ENCODE data around the genes HELT, C4orf47 and TLR3.

DNA sequence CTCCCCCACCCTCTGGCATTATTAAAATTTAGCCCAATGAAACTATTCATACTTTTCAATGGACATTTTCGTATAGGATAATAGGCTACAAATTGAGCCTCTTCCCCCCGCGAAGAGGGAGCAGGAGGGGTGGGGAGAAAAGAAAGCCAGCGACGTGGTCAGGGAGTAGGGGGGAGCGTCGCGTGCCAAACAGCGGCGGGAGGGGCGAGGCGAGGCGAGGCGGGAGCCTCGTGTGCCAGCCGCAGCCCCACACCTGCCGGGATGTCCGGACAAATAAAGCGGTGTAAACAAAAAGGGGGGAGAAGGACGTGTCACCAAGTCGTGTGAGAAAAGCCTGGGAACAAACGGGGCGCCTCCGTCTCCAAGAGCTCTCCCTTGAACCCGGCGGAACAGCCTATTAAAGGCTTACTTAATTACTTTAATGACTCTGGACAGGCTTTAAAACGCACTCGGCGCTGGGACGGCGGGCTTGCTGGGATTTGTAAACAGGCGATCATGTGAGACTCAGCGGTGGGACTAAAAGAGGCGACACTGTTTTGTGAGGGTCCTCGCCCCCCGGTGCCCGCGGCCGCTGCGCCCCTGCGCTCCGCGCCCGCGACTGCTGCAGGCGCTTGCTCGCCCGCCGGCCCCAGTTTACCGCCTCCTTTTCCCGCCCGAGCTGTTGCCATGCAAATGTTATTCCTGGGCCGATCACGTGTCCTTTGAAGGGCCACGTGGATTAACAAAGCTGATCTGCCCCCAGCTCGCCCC lies at the start of gene HELT:
Gene HELT, plus strand, starts transcription at position 572 of the 750 bp plus-strand sequence.
- RRBS = no CpG with 5 or more reads among the region's 56 CpGs

- RRBS = no CpG with 5 or more reads among the region's 18 CpGs
Observed at GRCh38 chr4:185018669-185019009, 349 bp downstream of the HELT start.

GRCh38 chr4:185019280-185019935 lies 1.1 kb downstream of the HELT start:
- RRBS = 76% methylated on average over 5 of the region's 49 CpGs

DNA sequence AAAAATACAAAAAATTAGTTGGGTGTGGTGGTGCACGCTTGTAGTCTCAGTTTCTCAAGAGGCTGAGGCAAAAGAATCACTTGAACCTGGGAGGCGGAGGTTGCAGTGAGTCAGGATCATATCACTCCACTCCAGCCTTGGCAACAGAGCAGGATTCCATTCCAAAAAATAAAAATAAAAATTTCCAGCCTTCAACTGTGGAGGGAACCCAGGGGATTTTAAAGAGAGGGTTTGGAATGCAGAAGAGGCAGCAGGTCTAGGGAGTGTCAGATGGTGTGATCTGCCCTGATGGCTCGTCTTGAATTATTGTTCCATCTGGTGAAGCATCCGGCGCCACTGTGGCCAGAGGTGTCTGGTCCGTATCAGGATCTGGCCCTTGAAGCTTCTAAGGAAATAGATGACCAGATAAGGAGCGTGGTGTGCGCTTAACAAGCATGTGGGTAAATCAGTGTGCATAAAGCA lies 51.6 kb downstream of the LRP2BP start:
- RRBS = no CpG with 5 or more reads among the region's 8 CpGs

DNA sequence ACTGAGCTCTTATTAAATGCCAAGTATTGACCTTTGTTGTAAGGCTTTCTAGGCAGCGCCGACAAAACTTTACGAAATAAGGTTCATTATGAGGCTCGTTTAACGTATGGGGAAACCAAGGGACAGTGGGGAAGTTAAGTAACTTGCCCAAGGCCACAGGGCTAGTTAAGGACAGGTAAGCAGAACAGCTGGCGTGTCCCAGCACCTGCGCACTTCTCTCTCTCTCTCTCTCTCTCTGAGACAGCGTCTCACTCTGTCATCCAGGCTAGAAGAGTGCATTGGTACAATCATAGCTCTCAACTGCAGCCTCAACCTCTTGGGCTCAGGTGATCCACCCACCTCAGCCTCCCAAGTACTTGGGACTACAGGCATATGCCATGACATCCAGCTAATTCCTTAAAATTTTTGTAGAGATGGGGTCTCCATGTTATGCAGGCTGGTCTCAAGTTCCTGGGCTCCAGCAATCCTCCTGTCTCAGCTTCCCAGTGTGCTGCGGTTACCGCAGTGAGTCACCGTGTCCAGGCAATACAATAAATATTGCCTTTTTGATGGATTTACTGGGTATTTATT lies 16.0 kb downstream of the LRP2BP start:
- RRBS = no CpG with 5 or more reads among the region's 11 CpGs

DNA sequence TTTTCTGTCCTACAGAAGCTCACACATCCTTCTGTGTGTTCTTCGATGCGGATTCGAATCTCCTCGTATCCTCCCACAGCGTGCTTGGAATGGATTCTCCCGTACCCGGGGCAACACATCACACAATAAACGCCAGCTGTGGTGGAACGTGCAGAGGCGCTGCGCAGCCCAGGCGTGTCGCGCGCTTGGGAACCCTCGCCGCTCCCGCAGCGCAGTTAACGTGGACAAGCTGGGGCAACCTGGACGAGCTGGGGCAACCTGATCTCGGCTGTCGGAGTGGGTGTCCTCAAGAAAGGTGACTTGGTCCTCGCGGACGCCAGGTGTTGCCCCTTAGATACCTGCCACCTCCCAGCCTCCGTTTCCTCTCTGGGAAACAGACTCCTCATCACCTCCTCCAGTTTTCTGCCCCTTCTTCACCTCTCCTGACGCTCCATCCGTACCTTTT lies at the start of gene C4orf47:
Gene C4orf47, plus strand, starts transcription at position 153 of the 445 bp plus-strand sequence.
- RRBS = no CpG with 5 or more reads among the region's 29 CpGs

DNA sequence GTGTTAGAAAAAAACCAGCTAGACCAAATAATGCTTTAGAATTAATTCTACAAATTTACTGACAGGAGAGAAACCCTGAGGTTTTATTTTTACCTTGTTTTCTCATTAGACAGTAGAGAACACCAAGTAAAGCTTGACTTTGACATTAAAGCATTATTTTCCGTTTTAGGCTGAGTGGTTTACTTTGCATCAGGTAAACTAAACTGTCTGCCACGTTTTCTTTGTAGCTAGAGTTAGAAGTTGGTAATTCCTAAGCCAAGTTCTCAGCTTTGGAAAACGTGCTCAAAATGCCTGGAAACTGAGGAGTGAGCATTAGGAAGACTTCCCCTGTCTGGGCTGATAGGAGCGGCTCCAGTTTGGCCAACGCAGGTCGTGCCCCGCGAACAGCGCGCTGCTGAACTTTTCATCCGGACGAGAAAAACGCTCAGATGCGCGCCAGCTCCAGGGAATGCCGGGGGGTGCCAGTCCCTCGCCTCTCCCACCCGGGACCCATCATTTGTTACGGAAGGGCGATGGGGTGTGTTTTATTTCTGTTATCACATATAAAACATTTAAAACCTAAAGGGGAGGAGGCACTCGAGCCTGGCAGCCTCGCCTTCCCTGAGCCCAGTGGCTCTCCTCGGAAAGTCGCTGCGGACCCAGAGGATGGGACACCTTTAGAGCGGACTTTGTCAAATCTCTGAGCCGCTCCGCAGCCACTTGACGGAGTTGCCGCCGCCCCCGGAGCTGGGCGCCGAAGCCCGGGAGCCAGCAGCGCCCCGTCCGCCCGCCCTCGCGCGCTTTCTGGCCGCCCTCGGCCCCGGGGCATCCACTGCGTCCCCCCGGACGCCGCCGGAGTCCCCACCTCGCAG lies 616 bp downstream of the PDLIM3 start:
- RRBS = 80% methylated on average over 16 of the region's 51 CpGs

DNA sequence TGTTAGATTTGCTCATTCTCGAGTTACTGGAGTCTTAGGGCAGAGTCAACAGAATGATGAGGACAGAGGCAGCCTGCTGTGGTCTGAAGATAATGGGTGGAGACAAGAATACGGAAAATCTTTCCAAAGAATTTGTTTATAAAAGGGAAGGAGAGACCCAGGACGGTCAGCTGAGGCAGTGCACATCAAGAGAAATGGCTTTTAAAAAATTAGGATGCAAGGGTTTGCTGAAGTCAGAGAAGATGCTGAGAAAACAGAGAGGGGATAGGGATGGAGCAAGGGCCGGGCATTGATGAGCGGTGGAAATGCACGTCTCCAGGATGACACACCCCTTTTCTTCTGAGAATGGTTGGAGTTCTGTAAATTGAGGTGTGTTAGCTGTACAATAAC lies 4.4 kb upstream of the PDLIM3 start:
- RRBS = no CpG with 5 or more reads among the region's 6 CpGs

GRCh38 chr4:185567856-185568200 lies 32.5 kb upstream of the PDLIM3 start:
- RRBS = no CpG with 5 or more reads among the region's 5 CpGs

- RRBS = no CpG with 5 or more reads among the region's 11 CpGs
Observed at GRCh38 chr4:185576484-185577213, 41.3 kb upstream of the PDLIM3 start.

DNA sequence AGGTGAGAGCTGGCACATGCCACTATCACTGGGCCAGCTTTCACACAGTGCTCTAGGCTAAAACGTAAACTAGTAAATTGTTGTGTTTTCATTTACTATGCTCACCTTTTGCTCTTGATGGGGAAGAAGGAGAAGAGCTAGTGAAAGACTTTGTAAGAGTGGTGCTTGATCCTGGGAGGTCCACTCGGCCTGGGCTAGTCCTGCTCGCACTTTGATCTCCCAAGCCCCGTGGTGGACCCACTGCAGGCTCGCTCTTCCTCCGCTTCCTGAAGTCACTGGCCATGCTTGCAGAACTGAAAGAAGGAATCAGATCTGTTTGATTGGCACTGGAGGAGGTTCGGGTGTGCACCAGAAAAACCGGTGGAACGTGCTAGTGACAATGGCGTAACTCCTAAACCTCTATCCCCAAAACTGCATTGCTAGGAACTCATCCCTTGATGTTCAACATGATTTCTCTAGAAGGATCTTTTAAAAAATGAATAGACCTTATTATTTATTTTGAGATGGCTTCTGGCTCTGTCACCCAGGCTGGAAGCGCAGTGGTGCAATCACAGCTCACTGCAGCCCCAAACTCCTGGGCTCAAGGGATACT lies 91.5 kb upstream of the PDLIM3 start:
- RRBS = no CpG with 5 or more reads among the region's 11 CpGs

DNA sequence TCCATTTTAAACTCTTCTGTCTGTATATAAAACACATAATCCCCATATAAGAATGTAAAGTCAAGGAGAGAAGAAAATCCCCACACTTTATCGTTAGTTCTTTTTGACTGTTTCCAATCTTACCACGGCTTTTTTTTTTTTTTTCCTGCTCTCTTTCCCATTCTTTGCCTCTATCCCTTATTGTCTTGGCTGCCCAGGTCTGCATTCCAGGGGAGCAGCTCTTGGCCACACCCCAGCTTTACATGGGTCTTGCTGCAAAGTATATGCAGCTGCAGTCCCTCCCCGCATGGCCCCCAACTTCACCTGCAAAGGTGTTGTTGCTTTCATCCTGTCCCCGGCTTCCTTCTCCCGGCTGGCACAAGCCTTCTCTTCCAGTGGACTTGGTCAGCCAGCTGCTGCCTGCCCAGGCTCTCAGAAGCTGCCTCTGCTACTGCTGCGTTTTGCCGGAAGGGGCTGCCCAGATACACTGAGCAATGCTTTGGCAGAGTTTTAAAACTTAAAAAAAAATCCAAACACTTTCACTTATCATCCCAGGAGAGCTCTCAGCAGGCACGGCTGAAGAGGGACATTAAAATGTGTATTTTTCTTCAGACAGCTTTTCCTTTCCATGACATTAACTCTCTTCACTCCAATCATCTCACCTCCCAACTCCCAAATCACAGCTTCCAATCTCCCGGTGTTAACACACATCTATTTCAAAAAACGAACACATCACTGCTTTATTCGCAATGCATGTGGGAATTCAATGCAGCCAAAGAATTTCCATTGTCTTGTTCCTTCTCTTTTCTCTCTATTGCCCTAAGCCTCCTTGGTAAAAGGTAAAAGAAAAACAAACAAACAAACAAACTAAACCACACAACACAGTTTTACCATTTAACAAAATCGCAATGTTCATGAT lies 121.3 kb upstream of the PDLIM3 start:
- RRBS = 56% methylated on average over 3 of the region's 12 CpGs

DNA sequence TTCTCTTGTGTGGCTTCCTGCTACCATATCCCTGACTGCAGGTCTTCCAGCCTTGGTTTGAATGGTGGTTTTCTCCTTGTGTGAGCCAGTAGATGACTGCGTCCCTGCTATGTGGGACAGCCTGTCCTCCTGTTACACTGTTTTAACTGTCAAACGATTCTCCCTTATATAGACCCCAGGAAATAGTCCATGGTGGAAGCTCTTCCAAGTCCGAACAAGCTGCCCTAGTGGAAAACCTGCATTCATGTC lies 126.2 kb upstream of the PDLIM3 start:
- RRBS = no CpG with 5 or more reads among the region's 3 CpGs

- RRBS = no CpG with 5 or more reads among the region's 20 CpGs
Observed at GRCh38 chr4:185709848-185711188, 101.7 kb downstream of the SORBS2 start.

DNA sequence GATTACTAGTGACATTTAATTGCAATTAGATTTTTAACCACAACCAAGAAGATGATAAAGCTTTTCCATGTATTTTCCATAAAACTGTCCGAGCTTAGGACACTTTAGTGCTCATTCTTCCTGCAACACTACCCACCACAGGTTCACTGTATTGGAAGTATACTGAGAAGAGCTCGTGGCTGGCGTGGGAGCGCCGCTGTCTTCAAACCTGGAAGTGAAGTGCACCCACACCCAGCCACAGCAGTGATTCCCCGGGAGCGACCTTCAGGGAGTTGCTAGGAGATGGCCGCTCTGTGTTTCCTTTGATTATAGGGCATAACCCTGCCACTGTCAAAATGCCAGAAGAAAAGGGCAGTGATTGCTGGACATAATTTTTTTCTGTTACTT lies 95.0 kb downstream of the SORBS2 start:
- RRBS = no CpG with 5 or more reads among the region's 8 CpGs

DNA sequence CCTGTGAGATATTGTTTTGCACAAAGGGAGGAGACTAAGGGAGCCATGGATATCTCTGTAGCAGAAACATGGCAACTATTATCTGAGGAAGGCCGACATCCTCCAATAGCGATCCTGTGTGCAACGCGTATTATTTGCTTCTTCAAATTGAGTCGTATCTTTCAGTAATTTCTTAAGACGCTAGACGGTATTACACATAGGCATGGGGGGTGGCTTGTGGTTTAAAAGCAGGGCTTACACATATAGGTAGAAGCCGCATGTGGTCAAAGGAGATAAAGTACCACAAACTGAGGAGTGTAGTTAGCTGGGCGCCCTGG lies 94.7 kb downstream of the SORBS2 start:
- RRBS = no CpG with 5 or more reads among the region's 9 CpGs

DNA sequence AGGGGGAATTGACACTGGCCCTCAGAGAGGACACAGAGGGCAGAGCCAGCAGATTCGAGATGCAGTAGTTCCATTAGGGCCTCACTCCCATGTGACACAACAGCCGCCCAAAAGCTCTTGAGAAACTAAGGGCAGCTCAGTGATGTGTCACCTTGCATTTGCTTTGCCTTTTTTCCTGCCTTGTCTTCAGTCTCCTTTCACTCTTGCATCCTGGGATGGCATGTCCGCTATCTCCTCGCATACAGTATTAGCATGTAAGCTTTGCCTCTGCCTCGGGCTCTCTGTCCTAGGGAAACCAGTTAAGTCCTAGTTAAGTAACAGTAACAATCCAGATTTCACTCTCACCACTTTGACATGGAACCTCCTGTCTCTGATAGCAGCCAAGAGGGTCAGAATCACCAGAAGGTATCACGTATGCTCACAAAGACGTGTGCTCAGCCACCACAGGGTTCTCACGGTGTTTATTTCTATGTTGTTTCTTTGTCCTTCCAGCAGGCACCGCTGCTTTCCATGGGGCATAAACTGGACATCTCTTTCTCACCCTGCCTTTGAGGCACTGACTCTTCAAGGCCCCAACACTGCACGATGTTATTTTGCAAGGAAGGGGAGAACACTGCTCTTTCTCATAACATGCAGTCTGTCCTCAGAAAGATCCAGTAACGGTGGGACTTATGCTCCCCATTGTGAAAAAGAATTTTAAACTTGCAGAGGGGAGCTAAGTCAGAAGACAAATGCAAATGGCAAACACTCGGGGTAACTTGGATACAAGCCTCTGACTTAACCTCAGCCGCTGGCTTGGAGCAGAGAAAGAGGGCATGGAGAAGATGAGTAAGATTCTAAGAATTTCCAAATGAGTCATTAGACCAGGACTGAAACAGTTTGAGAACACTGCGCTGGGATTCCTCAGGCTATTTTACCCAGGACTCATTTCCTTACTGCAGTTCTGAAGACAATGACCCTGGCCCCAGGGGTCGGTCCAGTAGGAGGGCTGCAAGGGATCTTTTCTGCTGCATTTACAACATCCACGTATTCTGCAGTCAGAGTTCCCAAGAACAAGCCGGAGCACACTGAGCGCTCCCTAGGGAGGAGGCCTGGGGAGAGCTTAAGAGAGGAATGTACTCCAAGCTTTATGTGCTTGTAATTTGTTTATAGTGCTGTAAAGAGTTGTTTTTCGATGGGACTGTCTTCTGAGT lies 26.9 kb upstream of the SORBS2 start:
- RRBS = no CpG with 5 or more reads among the region's 19 CpGs

GRCh38 chr4:186015509-186015980 lies 53.4 kb upstream of the TLR3 start:
- RRBS = no CpG with 5 or more reads among the region's 8 CpGs

GRCh38 chr4:186068401-186069395 lies at the start of gene TLR3:
Gene TLR3, plus strand, starts transcription at chr4:186069156.
- RRBS = no CpG with 5 or more reads among the region's 13 CpGs

GRCh38 chr4:186160982-186161625 lies 30.3 kb upstream of the CYP4V2 start:
- RRBS = no CpG with 5 or more reads among the region's 7 CpGs